NCI-H460 (cell line): Measurements from ENCODE around the genes ENAH and PARP1.

GRCh38 chr1:224418749-224419497, 15.7 kb downstream of the WDR26 start:
RAMPAGE:
- cytosol, long total RNA, result no peak
- long total RNA, result no peak
- nucleus, long total RNA, result no peak

DNA sequence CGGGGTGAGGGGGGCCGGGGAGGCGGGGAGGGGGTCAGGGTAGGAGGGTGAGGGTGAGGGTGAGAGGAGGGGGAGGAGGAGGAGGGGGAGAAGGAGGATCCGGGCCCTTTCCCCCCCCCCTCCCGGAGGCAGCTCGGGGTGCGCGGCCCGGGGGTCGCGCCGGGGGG, 252 bp downstream of the WDR26 start:
RAMPAGE:
- cytosol, long total RNA, result no peak
- long total RNA, result no peak
- nucleus, long total RNA, result no peak

DNA sequence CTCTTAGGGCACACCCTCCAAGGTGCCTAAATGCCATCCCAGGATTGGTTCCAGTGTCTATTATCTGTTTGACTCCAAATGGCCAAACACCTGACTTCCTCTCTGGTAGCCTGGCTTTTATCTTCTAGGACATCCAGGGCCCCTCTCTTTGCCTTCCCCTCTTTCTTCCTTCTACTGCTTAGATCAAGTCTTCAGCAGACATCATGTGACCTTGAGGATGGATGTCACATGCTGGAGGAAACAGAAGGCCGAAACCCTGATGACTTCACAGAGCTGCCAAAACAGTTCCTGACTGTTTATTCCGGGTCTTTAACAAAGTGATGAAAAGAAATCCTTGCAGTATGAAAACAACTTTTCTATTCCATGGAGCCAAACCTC, 24.4 kb upstream of the WDR26 start:
RAMPAGE:
- cytosol, long total RNA, result no peak
- long total RNA, result no peak
- nucleus, long total RNA, result no peak

DNA sequence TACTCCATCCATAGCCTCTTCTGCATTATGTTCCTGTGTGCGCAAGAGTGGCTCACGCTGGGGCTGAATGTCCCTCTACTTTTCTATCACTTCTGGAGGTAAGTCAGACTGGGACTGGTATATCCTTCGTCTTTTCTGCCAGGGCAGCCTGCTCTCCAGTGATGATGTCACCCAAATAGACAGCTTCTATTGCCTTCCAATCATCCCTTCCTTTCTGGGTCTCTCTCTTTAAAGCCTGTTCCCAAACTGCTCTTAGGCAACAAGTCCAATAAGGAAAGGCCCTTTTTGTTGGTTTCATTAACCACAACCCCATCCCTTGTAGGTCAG, 114.3 kb downstream of the CNIH3 start:
RAMPAGE:
- cytosol, long total RNA, result no peak
- long total RNA, result no peak
- nucleus, long total RNA, result no peak

DNA sequence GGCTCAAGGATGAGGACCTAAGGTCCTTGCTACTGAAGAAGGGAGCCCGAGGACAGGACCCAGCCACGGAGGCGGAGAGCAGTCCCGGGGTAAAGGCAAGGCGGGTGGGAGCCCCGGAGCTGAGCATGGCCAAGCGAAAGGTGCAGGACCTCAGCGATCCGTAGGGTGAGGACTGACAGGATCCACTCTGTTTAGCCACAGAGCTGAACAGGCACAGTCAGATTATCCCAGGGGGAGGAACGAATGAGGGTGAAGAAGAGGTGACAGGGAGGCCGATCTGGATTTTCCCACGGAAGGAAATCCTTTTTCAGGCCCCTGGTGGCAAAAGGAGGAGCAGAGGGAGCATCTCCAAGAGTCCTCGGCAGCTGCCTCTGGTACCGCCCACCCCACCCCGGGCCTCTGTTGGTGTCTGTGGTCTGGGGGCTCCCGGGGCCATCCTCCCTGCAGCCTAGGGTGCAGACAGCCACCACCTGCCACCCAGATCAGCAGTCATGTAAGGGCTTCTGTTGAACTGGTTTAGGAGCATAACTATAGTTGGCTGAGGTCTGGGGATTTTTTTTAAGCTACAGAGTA, 32.3 kb upstream of the LBR start:
RAMPAGE:
- cytosol, long total RNA, result no peak
- long total RNA, result no peak
- nucleus, long total RNA, result no peak

RAMPAGE:
- cytosol, long total RNA, result no peak
- long total RNA, result no peak
- nucleus, long total RNA, result no peak
These were observed at the start of gene ENAH for GRCh38 chr1:225652485-225653219. ENAH (minus strand) TSS chr1:225653123.

DNA sequence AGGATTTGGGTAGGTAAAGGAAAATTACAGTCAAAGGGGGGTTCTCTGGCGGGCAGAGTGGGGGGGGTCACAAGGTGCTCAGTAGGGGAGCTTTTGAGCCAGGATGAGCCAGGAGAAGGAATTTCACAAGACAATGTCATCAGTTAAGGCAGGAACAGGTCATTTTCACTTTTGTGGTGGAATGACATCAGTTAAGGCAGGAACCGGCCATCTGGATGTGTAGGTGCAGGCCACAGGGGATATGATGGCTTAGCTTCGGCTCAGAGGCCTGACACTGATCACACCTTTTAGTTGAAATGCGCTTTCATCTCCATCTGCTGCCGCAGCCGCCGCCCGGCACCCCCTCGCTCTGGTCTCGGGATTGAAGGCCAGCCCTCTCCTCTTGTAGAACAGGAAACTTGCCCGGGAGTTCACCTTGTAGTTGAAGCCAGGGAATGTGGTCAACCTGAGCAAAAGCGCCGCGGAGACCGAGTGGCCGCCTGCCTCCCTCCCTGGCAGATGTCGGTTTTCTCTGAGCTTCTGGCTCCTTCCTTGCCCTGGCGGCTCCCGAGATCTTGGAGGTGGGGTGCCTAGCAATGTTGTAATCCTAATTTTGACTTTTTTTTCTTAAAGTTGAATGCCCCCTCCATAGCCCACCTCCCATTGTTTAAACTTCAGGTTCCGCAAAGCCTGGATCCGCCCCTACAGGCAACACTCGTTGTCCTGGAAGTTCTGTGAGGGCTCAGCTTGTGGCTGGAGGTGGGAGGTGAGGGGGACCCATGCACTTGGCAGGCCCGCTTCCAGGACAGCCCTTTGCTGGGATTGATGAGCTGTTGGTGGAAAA, 994 bp downstream of the EPHX1 start:
RAMPAGE:
- cytosol, long total RNA, result no peak
- long total RNA, result no peak
- nucleus, long total RNA, result no peak

RAMPAGE:
- cytosol, long total RNA, result no peak
- long total RNA, result no peak
- nucleus, long total RNA, result no peak
These were observed 3.3 kb downstream of the EPHX1 start for GRCh38 chr1:225812812-225814085.

DNA sequence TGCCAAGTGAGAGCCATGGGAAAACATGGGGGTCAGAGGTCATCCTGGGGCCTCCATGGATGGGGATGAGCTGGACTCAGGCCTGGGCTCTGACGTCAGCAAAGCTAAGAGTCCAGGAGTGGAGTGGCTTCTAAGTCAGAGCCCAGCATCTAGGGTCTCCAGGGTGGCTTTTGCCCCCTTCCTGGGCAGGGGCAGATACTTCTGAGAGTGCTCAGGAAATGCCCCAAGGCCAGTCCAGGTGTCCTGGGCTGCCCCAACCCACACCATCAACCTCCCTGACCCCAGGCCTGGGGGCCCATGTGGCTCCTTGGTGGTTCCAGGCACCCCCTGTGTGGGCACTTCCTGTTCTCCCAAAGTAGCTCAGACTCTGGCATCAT, 1.8 kb upstream of the LEFTY1 start:
RAMPAGE:
- cytosol, long total RNA, result no peak
- long total RNA, result no peak
- nucleus, long total RNA, result no peak

RAMPAGE:
- cytosol, long total RNA, result no peak
- long total RNA, result no peak
- nucleus, long total RNA, result no peak
These were observed 23.3 kb downstream of the SDE2 start for GRCh38 chr1:225975761-225976395.

RAMPAGE:
- cytosol, long total RNA, result no peak
- long total RNA, result no peak
- nucleus, long total RNA, result no peak
These were observed 2.9 kb upstream of the SDE2 start for GRCh38 chr1:226001863-226002685.

RAMPAGE:
- cytosol, long total RNA, result no peak
- long total RNA, result no peak
- nucleus, long total RNA, result no peak
These were observed 58.9 kb downstream of the H3-3A start for GRCh38 chr1:226121206-226122032.

DNA sequence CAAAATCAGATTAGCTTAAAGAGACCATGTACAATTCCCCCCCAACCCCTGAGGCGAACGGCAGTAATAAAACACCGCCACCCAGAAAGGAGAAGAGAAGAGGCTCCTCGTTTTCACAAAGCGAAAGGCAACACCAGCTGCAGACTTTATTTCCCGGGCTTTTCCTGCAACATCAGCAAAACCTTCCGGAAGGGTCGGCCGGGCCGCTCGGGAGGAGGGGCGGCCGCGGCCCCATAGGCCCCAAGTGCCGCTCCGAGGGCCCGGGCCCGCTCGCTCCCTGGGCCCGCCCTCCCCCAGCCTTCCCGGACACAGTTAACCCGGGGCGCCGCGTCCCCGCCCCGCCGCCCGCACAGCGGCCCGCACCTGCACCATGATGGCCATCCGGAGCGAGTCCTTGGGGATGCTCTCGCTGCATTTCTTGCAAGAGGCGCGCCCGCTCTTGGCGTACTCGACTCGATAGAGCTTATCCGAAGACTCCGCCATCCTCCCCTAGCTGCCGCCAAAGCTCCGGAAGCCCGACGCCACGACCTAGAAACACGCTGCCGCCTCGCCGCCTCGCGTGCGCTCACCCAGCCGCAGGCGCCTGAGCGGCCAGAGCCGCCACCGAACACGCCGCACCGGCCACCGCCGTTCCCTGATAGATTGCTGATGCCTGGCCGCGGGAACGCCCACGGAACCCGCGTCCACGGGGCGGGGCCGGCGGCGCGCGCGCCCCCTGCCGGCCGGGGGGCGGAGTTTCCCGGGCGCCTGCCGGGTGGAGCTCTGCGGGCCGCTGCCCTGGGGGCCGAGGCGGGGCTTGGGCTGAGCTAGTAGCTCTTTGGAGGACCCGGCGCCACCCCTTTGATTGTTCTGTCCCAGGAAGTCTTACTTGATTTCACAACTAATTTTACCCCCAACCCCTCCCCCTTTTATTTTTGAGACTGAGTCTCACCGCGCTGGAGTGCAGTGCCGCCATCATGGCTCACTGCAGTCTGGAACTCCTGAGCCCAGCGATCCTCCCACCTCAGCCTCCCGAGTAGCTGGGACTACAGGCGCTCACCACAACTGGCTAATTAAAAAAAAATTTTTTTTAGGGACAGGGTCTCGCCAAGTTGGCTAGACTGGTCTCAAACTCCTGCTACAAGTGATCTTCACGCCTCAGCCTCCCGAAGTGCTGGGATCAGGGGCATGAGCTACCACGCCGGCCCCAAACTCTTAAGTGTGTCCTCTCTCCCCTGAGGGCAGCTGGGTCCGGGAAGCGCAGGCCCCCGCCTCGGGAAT, at the start of gene PARP1:
TSS of gene PARP1 (minus strand) at position 647 of the 1,260 bp plus-strand sequence.
RAMPAGE:
- cytosol, long total RNA, result start-site peak on the minus strand centred at position 588 of the sequence, 119 bp wide, 3,131 and 1,464 reads in 2 replicates
- long total RNA, result start-site peak on the minus strand centred at position 616 of the sequence, 64 bp wide, 499 and 412 reads in 2 replicates
- nucleus, long total RNA, result start-site peak on the minus strand centred at position 604 of the sequence, 87 bp wide, 2,771 and 658 reads in 2 replicates

DNA sequence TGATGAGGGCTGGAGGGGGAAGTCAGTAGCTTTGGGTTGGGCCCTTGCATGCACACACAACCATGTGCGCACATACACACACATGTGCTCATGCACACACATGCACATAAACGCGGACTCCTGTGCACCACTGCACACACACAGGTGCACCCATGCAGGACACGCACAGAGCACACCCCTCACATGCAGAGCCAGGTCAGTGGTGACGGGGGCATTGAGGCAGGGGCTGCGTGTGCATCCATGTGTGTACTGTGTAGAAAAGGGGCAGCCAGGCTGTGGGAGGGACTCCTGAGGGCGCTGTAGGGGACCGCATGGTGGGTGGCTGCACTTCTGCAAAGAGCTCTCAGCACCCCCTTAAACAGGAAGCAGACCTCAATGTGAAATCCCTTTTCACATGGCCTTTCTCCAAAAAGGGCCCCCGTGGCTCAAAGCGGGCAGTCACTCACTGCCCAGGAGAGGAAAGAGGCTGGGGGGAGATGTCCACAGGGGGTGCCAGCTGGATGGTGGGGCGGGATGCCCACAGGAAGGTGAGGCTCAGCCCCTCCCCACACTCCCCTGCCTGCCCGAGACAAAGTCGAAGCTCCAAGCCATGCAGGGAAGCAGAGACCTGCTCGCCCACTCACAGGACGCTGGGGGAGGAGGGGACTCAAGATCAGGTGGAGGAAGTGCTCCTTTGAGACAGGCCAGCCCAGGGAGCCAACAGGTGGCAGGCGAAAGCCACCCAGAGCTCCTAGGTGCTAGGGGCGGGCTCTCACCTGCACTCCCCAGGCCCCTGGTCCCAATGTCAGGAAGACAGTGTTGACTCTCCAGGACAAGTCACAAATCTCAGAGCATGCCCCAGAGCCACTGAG, 95.1 kb downstream of the ITPKB start:
RAMPAGE:
- cytosol, long total RNA, result no peak
- long total RNA, result no peak
- nucleus, long total RNA, result no peak

DNA sequence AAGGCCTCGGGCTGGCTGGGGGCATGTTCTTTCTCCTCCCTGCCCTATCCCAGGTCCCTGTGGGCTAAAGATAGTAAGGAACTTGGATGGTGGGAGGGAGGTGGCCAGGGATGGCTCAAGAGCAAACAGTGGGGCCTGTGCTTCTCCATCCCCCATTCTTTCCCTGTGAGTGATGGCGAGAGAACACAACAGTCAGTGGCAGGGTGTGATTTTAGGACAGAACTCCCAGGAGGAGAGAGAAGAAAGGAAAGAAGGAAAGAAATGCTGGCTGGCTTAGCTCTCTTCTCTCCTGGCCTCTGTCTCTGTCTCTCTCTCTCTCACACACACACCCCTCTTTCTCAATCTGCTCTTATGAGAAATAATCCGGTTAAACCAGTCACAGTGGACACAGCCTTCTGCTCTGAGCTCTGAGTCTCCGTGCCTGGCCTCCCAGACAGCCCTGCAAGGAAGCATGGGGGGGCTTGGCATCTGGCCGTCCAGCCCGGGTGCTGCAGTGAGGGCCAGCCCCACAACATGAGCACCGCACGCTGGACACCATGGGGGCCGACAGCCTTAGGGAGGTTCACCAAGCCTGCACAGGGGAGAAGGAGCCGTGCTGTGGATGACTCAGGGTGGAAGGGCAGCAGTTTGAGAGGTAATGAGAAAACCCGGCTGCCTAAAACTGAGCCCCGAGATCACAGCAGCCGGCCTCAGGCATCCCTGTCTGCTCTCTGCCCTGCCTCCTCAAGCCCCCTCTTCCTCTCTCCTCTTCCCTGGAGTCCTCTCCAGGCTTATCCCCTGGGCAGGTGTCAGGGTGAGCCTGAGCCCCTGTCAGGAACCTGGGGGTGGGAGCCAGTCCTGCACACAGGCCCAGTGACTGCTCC, 93.1 kb downstream of the ITPKB start:
RAMPAGE:
- cytosol, long total RNA, result no peak
- long total RNA, result no peak
- nucleus, long total RNA, result no peak

GRCh38 chr1:226729996-226730469, 9.0 kb downstream of the ITPKB start:
RAMPAGE:
- cytosol, long total RNA, result no peak
- long total RNA, result no peak
- nucleus, long total RNA, result no peak

GRCh38 chr1:226732592-226733194, 6.4 kb downstream of the ITPKB start:
RAMPAGE:
- cytosol, long total RNA, result no peak
- long total RNA, result no peak
- nucleus, long total RNA, result no peak

DNA sequence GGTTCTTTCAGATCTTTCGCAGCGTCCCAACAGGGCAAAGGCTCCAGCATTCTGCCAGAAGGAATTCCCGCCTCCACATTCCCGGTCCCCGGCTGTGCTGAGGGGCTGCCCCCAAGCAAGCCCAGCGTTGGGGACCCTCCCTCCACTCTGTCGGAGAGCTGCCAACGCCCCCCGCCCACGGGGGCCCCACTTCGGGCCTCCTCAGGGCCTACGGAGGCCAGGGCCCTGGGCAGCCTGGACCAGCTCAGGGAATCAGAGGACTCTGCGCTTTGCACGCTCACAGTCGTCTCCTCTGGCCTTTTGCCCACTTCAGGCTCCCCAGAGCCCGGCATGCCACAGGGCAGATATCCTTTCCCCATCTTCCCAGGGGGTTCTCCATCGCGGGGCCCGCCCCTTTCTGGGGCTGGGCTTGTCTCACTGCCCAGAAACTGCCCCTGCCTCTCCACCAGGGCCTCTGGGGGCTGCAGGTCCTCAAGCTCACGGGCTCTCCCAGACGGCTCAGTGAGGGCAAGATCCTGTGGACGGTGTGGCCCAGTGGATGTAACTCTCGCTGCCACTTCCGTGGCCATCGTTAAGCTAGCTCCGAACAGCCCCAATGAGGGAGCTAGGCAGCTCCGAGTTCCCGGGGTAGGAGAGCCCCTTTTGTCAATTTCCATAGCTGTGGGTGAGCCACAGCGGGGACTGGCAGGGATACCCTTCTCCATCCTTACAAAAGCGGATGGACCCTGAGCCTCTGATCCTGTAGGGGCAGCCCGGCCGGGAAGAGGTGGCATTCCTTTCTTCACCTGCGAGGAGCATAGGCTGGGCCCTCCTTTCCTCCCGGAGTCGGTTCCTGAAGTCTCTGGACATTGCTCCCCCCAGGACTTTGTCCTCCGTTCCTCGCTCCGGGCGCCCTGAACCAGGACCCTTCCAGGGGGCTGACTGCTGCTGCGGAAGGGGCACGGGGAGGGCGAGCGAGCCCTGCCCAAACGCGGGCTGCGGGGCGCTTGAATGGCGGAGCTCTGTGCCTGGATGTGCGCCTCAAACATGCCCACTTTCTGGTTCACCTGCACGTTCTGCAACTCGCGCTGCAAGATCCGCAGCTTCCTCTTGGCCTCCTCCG, 2.7 kb downstream of the ITPKB start:
RAMPAGE:
- cytosol, long total RNA, result no peak
- long total RNA, result no peak
- nucleus, long total RNA, result no peak

DNA sequence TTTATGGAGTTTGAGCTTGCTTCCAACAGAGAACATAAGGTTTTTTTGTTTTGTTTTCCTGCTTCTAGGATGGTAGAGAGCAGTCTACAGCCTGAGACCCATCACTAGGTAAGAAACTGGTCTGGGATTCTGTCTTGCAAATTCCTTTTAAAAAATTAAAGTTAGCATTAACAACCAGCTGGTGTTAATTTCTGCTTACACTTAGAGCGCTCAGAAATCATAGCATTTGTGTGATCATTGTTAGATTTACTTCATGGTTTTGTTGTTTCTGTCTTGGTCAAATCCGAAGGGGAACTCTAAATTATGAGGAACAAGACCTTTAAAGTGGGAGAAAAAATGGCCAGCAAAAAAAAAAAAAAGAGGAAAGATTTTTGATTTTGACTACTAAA, 22.3 kb upstream of the PSEN2 start:
RAMPAGE:
- cytosol, long total RNA, result no peak
- long total RNA, result no peak
- nucleus, long total RNA, result no peak

GRCh38 chr1:226872259-226872996, 2.0 kb downstream of the PSEN2 start:
RAMPAGE:
- cytosol, long total RNA, result no peak
- long total RNA, result no peak
- nucleus, long total RNA, result no peak